LHCN-M2 (cell line): ENCODE results near the gene CFAP20DC.

- RAMPAGE, long total RNA, result no peak
Observed at GRCh38 chr3:58535834-58536563, 991 bp downstream of the ACOX2 start.

GRCh38 chr3:58564025-58565464 is 12.6 kb downstream of the FAM107A start:
- RAMPAGE, long total RNA, result no peak

DNA sequence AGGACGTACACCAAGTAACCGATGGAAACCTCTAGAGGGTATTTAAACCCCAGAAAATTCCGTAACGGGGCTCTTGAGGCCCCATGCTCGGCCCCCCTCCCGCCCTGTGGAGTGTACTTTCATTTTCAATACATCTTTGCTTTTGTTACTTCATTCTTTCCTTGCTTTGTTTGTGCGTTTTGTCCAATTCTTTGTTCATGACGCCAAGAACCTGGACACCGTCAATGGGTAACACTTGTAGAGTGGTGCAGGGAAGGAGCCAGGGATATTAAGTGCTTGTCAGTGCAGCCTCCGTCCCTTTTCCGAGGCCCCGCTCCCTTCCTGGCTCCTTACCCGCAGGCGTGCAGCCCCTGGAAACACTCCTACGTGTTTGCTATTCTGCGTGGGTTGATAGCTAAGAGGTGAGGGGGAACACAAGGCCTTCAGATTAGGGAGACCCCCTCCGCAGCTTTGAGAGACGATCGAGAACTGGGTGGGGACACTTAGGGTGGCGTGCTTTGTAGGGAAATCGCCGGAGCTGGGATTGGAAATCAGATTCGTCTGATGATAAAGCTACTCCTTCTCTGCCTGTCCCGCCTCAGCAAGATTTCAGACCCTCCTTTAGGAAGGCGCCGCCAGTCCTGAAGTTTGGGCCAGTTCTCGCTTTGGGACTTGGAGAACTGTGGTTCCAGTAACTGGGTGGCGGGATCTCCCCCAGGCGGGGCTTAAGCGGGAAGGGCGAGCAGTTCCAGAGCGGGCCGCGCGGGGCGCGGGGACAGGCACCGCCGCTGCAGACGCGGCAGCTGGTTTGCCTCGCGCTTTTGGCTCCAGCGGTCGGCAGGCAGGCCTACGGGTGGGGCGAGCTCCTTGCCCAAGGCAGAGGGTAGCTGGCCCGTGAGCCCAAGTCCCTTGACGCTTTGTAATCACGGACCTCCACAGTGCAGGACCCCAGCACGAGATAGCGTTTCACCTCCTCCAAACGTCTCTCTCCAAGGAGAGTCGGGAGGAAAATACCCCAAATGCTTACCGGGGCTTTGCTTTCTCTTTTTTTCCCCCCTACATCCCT is 7.9 kb upstream of the FAM107A start:
- RAMPAGE, long total RNA, result no peak

- RAMPAGE, long total RNA, result no peak
Observed at GRCh38 chr3:58624673-58625065, 41.9 kb downstream of the FAM3D start.

GRCh38 chr3:58657904-58658441 is 8.6 kb downstream of the FAM3D start:
- RAMPAGE, long total RNA, result no peak

GRCh38 chr3:59049585-59050506 is at the start of gene CFAP20DC:
Gene CFAP20DC (minus strand): TSS chr3:59050025.
- RAMPAGE, long total RNA, result no peak

GRCh38 chr3:59435931-59436472 is 386.2 kb upstream of the CFAP20DC start:
- RAMPAGE, long total RNA, result no peak

- RAMPAGE, long total RNA, result no peak
Observed at GRCh38 chr3:59452422-59452811, 402.6 kb upstream of the CFAP20DC start.

DNA sequence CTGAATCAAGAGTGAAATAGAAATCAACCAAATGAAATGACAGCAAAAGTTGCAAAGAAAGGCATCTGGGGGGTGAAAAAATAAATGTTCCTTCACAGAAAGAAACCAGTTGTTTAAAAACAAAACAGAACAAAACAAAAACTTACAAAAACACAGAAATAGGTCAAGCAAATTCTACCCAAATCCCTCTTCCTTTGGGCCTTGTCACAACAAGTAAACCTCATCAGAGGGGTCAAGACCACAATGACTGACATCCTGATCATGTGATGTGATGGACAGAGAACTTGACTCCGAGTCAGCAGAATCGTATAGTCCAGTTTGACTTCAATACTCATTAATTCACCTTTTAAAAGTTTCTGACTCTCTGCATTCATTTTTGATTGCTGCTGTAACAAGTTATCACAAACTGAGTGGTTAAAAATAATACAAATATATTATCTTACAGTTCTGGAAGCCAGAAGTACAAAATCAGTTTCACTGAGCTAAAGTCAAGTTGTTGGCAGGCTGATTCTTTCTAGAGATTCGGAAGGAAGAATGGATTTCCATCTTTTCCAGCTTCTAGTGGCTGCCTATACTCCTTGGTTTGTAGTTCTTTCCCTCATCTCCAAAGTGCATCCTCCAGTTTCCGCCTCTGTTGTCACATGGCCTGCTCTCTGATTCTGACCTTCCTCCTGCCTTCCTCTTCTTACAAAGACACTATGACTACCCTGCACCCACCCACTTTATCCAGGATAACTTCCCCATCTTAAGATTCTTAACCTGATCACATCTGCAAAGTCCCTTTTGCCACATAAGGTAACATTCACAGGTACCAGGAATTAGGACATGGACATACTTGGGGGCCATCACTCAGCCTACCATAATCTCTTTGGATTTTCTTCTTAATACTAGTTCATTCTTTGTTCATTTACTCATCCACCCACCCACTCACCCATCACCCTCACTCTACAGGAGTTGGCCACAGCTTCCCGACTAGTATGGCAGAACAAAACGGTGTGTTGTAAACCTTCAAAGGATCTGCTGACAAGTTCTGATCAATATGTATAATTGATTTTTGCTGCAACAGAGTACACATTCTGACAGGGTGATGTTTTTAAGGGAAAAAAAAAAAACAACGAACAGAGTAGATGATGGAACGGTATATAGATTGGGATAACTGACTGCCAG is 932.5 kb downstream of the FHIT start:
- RAMPAGE, long total RNA, result no peak

- RAMPAGE, long total RNA, result no peak
Observed at GRCh38 chr3:60412179-60412554, 839.1 kb downstream of the FHIT start.

DNA sequence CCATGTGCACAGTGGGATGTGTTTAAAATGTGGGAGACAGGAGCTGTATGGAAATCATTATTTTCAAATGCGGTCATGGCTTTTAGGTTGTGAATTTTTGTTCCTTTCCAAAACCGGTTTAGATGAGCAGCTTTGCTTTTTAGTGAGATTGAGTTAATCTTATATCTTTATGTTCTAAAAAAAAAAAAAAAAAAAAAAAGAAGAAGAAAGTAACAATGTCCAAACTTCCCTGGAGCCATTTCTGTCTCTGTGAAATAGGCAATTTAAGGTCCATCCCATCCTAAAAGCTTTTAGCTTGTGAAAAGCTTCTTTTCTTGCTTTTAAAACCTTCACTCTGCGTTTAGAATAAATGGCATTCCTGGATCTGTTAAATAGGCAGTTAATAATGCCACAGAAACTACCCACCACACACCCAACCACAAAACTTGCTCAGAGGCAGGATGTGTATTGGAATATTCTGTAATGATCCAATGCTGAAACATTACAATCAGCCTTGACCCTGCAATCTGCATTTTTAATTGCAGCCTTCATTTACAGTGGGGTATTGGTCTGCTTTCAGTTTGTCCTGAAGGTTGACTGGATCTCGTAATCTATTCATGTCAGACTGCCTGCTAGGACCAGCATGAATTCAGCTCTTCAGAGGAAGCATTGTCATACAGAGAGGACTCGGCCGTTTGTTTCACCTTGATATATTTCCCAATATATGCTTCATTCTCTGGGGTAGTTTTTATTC is 119.7 kb downstream of the PTPRG start:
- RAMPAGE, long total RNA, result no peak

GRCh38 chr3:61714838-61715201 is 153.4 kb downstream of the PTPRG start:
- RAMPAGE, long total RNA, result no peak

GRCh38 chr3:61767209-61768217 is 206.1 kb downstream of the PTPRG start:
- RAMPAGE, long total RNA, result no peak

- RAMPAGE, long total RNA, result no peak
Observed at GRCh38 chr3:61923975-61924587, 362.7 kb downstream of the PTPRG start.

GRCh38 chr3:61926727-61928014 is 365.8 kb downstream of the PTPRG start:
- RAMPAGE, long total RNA, result no peak

DNA sequence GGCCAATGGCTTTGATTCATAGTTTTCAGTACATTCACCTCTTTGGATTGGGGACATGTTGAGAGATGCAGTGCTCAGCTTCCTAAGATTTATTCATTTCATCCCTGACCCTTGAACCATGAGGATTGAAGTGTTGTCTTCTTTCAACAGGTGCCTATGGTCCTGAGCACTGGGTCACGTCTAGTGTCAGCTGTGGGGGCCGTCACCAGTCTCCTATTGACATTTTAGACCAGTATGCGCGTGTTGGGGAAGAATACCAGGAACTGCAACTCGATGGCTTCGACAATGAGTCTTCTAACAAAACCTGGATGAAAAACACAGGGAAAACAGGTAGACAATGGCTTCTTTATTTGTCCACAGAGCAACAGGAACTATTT is 329.4 kb upstream of the C3orf14 start:
- RAMPAGE, long total RNA, result no peak

GRCh38 chr3:62159719-62160312 is 159.0 kb upstream of the C3orf14 start:
- RAMPAGE, long total RNA, result no peak

DNA sequence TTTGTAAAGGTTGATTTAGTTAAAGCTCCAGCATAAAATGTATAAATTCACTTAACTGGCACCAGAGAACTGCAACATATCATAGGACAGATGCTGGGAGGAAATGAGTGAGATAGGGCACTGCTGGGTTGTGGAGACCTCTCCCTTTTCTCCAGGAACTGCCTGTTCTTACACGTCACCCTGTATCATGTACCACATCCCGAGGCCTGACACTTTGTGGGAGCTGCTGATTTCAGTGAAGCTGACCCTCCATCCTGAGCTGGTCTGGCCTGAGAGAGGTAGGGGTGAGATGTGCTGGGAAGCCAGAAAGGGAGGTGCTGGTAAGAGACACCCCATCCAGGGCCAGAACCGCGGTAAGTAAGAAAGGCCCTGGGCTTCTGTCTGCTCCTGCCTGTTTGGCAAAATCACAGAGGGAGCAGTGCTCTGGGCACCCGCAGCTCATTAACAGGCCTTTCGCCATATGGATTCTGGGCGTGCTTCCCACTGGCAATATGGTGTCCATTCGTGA is 213.9 kb upstream of the FEZF2 start:
- RAMPAGE, long total RNA, result no peak

DNA sequence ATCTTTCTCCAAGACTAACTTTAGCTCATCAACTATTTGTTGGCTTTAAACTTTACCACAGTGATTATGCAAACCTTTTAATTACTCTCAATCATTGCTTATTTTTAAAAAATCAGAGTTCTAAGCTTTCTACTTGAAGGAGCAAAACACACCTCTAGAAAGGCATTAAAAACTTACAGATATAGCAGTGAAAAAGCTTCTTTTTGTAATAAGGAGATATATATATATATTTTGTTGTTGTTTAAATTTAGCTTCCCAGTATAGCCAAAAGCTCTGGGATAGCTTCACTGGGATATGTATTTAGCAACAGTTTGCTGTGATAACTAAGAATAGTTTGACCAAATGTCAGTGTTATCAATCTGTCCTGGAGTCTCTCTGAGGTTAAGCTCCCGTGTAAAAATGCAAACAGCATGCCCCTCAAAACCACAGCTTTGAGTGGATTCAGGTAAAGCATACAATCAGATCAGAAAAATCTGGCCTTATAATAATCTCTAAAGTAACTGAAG is 3.0 kb downstream of the CADPS start:
- RAMPAGE, long total RNA, result no peak

DNA sequence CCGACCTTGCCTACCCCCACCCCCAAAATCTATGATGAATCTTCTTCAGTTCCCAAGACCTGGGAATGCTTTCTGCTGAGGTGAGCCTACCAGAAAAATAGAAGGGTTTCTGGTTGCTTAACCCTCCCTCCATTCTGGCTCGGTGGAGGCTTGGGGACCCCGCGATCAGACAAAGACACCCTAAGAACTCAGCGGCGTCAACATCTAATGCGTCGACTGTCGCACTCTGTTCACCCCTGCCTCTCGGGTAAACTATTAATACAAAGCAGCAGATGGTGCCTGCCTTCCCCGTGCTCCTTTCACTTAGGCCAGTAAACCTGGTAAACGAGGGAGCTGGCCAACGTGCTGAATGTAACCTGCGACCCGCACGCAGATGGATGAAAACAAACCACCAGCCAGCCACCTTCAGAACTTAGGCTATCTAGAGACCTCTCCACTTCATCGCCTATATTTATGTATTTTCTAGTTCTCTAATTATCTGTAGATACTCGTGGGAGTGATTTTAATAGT is 800 bp upstream of the CADPS start:
- RAMPAGE, long total RNA, result no peak